ENCODE measurements around a stretch of chr10.

DNA sequence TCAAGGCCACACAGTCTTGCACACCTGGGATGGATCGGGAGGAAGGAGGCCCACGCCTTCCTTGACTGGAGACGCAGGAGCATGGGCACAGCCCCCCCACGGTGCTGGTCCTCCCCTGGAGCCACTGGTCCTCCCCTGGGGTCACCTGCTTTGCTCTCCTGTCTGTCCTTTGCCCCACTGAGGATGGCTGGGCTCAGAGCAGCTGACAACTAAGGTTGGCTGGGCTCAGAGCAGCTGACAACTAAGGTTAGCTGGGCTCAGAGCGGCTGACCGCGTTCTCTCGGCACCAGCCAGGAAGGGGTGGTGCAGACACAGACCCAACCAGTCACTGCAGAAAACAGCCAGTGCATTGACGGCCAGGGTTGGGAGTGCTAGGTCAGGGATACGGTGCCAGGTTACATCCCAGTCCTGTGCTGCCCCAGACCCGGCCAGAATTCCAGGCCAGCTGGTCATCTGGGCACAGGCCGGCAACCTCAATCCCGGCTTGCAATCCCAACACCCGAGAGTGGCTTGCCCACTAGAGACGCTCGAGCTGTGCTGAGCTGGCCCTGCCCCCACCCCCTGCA, 3.6 kb downstream of the PRAP1 start:
- CAGE, long polyA plus RNA: no peak
- RRBS: 24% methylated on average over 1 of the region's 16 CpGs